ENCODE measurements around the genes POU1F1, OR5H14 and OR5K4.

- PRO-cap, result no peak
- CAGE, long polyA plus RNA, result no peak
Observed at GRCh38 chr3:86793659-86794409, 197.1 kb downstream of the VGLL3 start.

GRCh38 chr3:87276347-87276668 lies at the start of gene POU1F1:
TSS of gene POU1F1 (minus strand) at chr3:87276584.
- PRO-cap, result no peak
- CAGE, long polyA plus RNA, result no peak

GRCh38 chr3:87365613-87365812 lies 89.1 kb upstream of the POU1F1 start:
- PRO-cap, result no peak
- CAGE, long polyA plus RNA, result no peak

GRCh38 chr3:87793615-87793911 lies 1.1 kb downstream of the HTR1F start:
- PRO-cap, result no peak
- CAGE, long polyA plus RNA, result no peak

DNA sequence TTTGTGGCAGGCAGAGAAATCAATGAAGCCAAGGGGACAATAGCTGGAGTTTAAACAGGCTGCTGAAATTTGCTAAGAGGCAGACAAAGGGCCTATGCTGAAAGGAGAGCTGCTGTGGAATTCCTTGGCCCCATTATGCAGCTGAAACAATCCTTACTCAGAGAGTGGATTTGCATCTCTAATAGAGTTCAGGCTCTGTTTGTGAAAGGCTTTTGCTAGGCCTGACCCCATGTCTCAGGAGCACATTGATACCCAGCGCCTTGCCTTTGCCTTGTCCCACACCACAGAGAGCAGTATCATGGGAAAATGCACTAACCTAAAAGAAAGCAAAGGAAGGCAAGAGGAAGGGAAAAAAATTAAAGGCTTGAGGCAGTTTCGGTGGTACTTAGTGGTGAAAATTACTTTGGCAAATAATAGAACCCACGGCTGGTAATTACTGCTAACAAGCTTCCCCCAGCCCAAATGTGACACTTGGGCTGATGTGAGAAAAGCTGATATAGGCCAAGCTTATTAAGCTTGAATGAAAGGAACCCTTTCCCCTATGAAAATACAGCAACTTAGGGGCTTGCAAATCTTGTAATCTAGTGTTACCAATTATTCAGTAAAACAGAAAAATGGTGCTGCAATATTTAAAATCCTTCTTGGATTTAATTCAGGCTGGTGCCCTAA lies 194.9 kb upstream of the EPHA3 start:
- PRO-cap, result no peak
- CAGE, long polyA plus RNA, result no peak

DNA sequence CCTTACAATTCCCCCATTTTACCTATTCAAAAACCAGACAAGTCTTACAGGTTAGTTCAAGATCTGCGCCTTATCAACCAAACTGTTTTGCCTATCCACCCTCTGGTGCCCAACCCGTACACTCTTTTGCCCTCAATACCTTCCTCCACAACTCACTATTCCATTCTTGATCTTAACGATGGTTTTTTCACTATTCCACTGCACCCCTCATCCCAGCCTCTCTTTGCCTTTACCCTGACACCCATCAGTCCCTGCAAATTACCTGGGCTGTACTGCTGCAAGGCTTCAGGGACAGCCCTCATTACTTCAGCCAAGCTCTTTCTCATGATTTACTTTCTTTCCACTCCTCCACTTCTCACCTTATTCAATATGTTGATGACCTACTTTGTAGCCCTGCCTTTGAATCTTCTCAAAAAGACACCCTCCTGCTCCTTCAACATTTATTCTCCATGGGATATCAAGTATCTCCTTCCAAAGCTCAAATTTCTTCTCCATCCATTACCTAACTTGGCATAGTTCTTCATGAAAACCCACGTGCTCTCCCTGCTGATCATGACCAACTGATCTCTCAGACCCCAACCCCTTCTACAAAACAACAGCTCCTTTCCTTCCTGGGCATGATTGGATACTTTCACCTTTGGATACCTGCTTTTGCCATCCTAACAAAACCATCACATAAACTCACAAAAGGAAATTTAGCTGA lies 32.7 kb downstream of the PROS1 start:
- PRO-cap, result no peak
- CAGE, long polyA plus RNA, result no peak

GRCh38 chr3:94058654-94059854 lies 3.7 kb downstream of the DHFR2 start:
- PRO-cap, result no peak
- CAGE, long polyA plus RNA, result no peak

GRCh38 chr3:95134935-95135529 lies 1072.2 kb downstream of the NSUN3 start:
- PRO-cap, result no peak
- CAGE, long polyA plus RNA, result no peak

DNA sequence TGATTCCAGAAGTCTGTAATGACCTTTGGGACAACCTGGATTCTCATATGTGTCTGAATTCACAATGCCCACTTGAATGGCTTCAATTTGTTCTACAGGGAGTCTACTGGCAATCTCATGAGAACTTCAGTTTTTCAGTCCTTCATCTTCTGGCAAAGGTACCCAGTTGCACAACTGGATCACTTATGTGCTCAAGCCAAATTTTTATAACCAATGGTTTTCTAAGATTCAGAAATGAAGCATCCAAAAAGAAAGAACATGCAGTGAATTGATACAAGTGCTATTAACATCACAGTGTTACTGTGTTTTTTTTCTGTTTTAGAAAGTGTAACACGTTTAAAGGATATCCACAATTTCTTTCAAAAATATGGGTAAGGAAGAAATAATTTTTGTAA lies at the start of gene OR5H14:
OR5H14 (plus strand) TSS at position 296 of the 395 bp plus-strand sequence.
- PRO-cap, result no peak
- CAGE, long polyA plus RNA, result no peak

- PRO-cap, result no peak
- CAGE, long polyA plus RNA, result no peak
Observed at GRCh38 chr3:98353641-98354051, at the start of gene OR5K4. TSS of gene OR5K4 (plus strand) at chr3:98353854.

DNA sequence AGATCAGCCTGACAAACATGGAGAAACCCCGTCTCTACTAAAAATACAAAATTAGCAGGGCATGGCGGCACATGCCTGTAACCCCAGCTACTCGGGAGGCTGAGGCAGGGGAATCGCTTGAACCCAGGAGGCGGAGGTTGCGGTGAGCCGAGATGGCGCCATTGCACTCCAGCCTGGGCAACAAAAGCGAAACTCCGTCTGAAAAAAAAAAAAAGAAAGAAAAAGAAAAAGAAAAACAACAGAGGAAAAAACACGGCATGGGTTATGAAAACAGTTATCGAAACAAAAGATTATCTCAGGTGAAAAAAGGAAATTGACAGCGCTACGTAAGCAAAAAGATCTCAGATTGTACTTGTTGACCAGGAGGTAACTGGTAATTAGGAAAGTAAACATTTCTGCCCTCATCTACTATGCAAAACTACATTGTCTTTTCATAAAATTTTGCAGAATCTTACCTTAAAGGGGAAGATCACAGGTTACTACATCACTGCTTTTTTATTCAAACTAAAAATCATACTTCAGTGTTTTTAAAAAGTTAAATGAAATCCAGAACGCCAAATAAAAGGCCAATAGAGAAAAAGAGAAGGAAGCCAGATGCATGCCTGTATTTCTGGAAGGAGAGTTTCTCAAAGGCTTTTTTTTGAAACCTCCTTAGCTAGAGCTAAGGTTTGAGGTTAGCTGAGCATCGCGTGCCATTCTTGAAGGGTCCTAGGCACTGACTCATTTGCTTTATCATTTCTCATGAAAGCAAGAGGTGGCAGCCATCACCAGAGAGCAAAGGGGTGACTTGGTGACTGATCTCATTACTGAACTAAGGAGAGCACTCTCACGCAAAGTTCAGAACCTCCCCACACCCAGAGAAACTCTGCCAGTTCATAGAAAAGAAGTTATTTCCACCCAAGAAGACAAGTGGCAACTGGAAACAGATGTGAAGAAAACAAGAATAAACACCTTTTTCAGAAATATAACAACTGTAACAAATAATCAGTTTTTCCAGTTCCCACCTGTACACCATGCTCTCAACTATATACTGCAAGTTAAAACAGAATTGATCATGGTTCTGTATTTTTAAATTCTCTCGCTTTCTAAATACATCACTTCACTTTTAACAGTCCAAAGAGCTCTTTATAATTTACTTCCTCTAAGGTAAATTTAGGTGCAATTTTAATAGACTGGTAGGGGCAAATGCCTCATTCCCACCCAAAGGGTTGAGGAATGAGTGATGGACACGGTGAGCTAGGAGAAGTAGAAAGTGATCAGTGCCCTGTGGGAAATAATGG lies 24.3 kb downstream of the GPR15 start:
- PRO-cap, result no peak
- CAGE, long polyA plus RNA, result no peak

GRCh38 chr3:98562332-98562621 lies 30.5 kb downstream of the GPR15 start:
- PRO-cap, result no peak
- CAGE, long polyA plus RNA, result no peak

- PRO-cap, result no peak
- CAGE, long polyA plus RNA, result no peak
Observed at GRCh38 chr3:98612424-98613639, 19.4 kb upstream of the CPOX start.

- PRO-cap, result no peak
- CAGE, long polyA plus RNA, result no peak
Observed at GRCh38 chr3:98819146-98819470, 56.0 kb downstream of the ST3GAL6 start.

GRCh38 chr3:99550038-99550351 lies 88.4 kb upstream of the COL8A1 start:
- PRO-cap, result no peak
- CAGE, long polyA plus RNA, result no peak

DNA sequence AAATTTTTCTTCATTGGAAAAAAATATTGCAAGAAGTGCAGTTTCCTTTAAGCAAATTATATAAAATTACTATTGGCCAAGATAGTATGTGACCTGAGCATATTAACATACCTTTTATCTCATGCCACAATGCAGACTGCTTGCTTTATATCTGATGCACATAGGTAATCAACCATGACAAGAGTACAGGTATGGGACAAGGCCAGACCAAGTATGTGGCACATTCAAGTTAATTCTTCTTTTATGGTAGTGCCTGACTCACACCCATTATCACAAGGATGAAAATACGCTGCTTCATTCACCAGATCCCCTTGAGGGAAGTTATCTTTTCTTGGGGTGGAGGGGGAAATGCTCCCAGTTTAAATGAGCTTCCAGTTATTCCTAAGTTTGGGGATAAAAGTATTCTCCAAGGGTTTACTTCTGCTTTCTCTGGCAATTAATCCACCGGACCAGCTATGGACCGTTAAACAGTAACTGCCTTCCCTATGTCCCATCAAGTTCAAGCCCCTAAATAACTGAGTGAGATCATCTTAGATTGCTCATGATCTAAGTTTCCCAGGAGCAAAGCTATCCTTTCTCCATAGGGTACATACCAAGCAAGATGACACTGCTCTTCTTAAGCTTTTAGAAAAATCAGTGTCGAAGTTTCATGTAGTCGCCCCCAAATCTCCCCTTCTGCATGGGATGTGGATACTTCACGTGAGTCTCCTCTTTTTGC lies 1.9 kb downstream of the COL8A1 start:
- PRO-cap, result no peak
- CAGE, long polyA plus RNA, result no peak

GRCh38 chr3:99816944-99817640 lies 570 bp upstream of the CMSS1 start:
- PRO-cap, result bidirectional peak, plus-strand start at chr3:99817507, minus-strand start at chr3:99817359
- CAGE, long polyA plus RNA, result no peak

GRCh38 chr3:99843552-99844167 lies 26.0 kb downstream of the CMSS1 start:
- PRO-cap, result no peak
- CAGE, long polyA plus RNA, result no peak

GRCh38 chr3:99846041-99846279 lies 28.3 kb downstream of the CMSS1 start:
- PRO-cap, result no peak
- CAGE, long polyA plus RNA, result no peak

- PRO-cap, result no peak
- CAGE, long polyA plus RNA, result no peak
Observed at GRCh38 chr3:99859606-99860347, 42.1 kb downstream of the CMSS1 start.

Measured in B cell (primary cell).